ENCODE measurements around a stretch of chr18.

- RRBS = no CpG with 5 or more reads among the region's 3 CpGs
Measured at GRCh38 chr18:35914744-35915128, 57.7 kb upstream of the C18orf21 start.

- RRBS = no CpG with 5 or more reads among the region's 2 CpGs
Measured at GRCh38 chr18:36144012-36144358, 14.3 kb downstream of the ELP2 start.

DNA sequence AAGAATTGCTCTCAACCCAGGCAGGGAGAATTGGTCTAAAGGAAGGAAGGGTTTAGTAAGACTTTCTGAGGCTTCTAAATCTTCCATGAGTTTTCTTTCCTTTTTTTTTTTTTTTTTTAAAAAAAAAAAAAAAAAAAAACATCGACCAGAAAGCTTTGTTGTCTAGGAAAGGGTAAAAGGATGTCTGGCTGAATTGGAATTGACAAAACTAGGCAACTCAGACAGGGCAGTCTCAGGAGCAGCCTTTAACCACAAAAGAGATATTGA, 429.3 kb upstream of the CELF4 start:
- RRBS = no CpG with 5 or more reads among the region's 1 CpG

DNA sequence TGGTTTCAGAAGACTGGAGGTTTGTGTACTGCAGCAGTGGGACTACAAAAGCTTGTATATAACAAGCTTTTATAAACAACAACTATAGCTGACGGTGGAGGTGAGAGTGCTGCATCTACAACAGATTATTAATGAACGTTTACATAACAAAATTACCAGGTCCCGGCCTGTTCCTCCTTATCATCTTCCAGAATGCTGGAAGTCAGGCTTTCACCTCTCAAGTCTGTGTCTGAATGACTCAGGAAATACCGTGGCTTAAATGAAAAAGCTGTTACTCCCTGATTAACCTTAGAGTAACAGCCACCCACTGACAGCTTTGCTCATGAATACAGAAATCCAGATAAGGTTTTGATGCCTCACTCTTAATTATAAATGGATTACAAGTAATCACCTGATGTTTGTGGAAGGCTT, 885.2 kb upstream of the CELF4 start:
- RRBS = no CpG with 5 or more reads among the region's 4 CpGs

GRCh38 chr18:43933079-43933794, 655.9 kb upstream of the SYT4 start:
- RRBS = no CpG with 5 or more reads among the region's 8 CpGs

GRCh38 chr18:44742536-44743411, 62.1 kb downstream of the SETBP1 start:
- RRBS = no CpG with 5 or more reads among the region's 5 CpGs

- RRBS = no CpG with 5 or more reads among the region's 4 CpGs
Measured at GRCh38 chr18:44753245-44753794, 72.6 kb downstream of the SETBP1 start.

- RRBS = no CpG with 5 or more reads among the region's 2 CpGs
Measured at GRCh38 chr18:45239030-45239357, 376.3 kb upstream of the SLC14A2 start.

DNA sequence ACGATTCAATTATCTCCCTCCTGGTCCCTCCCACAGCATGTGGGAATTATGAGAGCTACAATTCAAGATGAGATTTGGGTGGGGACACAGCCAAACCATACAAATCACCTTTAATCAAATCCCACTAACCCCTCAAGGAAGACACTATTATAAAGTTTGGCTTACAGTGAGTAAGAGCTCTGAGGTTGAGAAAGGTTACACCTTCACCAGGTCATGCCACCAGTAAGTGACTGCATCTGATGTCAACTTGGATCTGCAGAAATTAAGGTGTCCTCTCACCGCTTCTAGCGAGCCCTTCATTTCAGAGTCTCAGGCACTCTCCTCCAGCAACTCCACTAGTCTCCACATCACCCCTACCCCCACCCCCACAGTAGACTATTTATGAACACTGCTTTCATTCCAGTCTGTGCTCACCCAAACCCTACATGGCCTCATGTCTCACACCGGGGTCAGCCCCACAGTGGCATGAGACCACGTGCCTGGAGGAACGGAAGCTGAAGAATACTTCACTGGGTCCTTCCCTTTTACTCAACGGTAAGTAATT, 47.4 kb downstream of the SLC14A1 start:
- RRBS = no CpG with 5 or more reads among the region's 7 CpGs

DNA sequence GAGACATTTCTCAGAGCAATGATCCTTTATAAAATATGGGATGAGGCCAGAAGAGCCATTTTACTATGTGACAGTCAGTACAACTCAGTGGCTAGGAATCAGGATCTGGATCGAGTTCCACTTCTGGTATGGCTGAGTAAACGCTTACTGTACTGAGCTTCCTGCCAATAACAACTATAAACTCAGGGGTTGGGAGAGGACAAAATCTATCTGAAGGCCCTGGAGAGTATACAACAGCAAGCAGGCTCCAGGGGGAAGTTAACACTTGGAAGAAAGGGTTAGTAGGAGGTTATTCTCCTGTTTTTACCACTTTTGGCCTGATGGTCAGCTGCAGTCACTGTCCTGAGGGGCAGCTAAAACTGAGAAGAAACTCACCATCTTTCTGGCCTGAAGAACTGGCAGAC, 22.3 kb upstream of the SIGLEC15 start:
- RRBS = no CpG with 5 or more reads among the region's 2 CpGs

DNA sequence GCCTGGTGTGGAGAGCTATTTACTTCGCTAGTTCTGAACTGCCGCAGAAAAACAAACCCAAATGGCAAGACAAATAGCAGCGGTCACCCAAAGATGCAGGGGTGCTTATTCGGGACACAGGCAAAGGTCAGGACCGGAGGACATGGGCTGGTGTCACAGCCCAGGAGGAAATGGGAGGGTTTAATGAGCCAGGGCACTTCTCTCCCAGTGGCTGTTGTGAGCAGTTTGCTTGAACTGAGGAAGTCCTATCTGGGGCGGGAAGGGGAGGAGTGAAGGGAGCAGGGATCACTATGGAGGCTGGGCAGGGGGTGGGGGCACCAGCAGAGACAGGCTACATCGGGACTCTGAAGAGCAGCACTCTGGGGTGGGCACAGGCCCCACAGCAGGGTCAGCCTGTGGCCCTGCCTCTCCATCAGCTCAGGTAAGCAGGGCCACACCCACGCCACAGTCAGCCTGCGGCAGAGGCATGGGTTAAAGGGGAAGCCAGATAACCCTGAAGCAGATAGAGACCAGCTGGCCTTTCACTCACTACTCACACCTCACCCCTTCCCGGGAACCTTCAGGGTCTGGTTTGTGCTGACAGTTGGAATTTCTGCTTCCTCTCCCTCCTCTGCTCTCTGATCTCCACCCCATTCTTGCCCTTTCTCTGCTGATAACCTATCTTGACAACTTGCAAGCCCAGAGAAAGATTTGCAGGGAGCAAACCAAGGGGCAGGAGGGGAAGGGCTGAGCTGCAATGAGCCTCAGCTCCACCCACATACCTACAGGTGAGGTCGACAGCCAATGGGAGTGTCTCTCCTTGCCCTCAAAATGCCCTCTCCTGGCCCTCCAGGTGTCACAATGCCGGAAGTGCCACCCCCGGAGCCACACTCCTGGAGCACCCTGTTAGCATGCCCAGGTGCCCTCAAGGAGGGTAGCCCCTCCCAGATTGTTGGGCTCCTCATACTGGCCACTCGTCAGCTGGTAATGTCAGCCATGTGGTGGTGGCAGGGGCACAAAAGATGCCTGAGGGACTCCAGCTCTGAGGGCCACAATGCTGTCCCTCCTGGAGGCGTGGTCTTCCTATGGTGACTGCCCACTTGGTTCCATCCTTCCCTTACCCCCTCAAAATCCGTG, 3.6 kb downstream of the SIGLEC15 start:
- RRBS = no CpG with 5 or more reads among the region's 16 CpGs

- RRBS = no CpG with 5 or more reads among the region's 5 CpGs
Measured at GRCh38 chr18:46070240-46070552, 1.9 kb downstream of the PSTPIP2 start.

DNA sequence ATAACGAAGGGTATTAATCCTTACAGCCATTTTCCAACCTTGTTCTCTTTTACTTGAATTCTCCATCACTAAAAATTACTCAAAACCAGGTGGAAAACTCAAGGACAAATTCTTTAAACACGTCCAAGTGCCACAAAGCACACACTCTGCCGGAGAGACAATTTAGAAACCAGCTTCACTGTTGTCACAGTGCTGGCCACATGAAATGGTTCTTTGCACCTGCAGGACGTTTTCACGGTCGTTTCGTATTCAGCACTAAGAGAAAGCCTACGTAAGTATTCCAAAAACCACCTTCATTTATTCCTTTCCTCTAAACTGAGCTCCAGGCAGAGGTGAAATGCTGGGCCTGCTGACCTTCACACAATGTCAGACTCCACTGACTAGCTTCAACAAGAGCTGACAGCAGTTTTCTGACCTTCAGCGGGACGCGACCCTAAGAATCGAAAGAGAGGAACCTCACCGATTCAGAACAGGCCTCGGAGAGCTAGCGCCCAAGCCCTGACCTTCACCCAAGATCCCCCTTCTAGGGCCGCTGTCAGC, 650 bp downstream of the ATP5F1A start:
- RRBS = no CpG with 5 or more reads among the region's 16 CpGs

DNA sequence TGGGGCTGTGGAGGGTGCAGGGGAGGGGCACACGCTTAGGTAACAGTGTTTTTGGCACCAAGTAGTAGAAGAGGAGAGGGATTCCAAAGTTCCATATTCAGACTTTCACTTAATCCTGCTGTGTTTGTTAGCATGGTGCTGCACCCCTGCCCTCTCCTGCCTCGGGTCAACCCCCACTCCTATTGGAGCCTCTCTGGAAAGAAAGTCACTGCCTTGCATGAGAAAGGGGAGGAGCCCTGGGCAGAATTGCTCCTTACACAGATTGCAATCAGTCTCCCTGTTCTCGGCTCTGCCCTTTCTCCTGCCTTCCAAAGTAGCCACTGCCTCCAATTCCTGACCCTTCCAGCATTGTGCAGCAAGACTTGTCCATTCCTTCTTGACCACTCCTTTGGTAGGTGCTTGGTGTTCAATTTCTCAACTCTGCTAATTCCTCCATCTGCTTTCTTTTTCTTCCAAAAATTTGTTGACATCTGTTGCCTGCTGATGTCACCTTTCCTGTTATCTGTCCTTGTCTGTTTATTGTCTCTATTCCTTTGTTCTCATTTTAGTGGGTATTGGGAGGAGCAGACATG, 97.8 kb downstream of the RNF165 start:
- RRBS = no CpG with 5 or more reads among the region's 3 CpGs

DNA sequence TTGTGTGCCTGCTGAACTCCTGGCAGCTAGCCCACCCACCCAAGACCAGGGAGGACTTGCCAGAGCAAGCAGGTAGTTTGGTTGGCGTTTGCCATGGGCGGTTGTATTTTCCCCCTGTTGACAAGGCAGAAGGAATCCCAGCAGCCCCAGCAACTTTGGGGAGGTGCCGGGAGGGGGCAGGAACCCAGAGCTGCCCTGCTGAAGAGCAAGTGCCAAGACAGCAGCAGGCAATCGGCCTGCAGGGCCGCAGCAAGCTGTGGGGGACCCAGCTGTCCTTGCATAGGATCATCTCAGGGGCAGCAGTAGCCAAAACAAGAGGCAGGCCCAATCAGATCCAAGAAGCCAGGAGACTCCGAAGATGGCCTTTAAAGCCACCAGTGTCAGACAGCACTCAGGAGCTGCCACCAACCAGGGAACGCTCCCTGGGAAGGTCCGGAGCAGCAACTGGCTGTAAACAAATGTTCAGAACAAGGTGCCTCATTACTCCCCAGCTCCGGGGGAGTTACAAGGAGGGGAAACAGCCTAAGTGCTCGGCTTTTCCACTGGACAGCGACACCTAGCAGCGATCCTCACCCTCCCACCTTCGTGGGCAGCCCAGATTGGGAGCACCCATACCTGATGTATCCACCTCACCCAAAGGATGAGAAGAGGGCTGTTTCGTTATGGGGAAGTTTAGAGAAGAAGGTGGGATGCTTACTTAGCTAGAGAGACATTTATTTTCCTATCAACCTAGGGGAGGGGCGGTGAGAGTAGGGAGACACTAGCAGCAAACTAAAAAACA, 2.0 kb downstream of the ST8SIA5 start:
- RRBS = 20% methylated on average over 1 of the region's 15 CpGs

GRCh38 chr18:46946354-46947503, 29.3 kb downstream of the KATNAL2 start:
- RRBS = 5% methylated on average over 7 of the region's 43 CpGs

DNA sequence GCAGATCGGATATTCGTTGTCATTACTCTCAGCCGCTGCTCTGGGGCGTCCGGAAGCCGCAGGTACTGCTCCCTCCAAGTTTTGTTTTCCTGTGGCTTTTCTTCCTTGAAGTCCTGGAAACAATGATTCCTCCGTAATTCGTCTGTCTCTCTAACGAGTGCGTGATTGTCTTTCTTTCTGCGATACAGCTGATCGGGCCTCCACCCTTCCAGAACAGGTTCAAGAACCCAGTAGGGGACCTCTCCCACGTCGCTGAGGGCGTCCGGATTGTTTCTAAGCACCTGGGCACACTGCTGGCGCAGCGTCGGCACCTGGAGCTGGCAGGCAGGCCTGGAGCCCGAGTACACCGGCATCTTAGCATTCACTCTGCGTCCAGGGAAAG, 2.1 kb downstream of the ELOA2 start:
- RRBS = 94% methylated on average over 2 of the region's 22 CpGs

GRCh38 chr18:47151959-47152372, 1.7 kb upstream of the HDHD2 start:
- RRBS = no CpG with 5 or more reads among the region's 5 CpGs

GRCh38 chr18:47879292-47880018, 51.0 kb downstream of the SMAD2 start:
- RRBS = no CpG with 5 or more reads among the region's 7 CpGs

Data from GM06990 (cell line).